Bile duct (tissue), 1 donor: ENCODE results near the genes FBXO45 and MELTF.

DNA sequence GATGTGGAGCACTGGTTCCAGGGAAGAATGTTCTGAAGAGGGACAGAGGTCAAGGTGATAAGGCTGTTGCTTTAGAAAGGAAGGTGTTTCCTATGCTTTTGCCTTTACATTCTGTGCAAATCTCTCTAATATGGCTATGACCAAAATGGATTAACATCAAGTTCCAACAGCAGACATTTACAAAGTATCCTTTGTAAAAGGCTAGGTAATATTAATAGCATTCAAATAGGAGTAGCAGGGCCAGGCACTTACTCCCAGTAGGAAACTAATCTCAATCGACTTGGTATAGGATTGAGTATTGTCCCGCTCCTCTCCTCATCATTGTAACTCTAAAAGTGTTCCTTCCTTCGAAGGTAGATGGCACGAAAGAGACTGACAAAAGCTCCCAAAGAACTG lies 21.2 kb downstream of the SLC51A start:
- PRO-cap: no peak

- PRO-cap: no peak
Observed at GRCh38 chr3:196407045-196407607, 25.1 kb downstream of the UBXN7 start.

GRCh38 chr3:196568446-196569698 lies at the start of gene FBXO45:
Gene FBXO45 (plus strand): TSS chr3:196568660.
- PRO-cap: bidirectional peak, plus-strand start at chr3:196568673, minus-strand start at chr3:196568548; unidirectional peak, plus-strand start at chr3:196568929

DNA sequence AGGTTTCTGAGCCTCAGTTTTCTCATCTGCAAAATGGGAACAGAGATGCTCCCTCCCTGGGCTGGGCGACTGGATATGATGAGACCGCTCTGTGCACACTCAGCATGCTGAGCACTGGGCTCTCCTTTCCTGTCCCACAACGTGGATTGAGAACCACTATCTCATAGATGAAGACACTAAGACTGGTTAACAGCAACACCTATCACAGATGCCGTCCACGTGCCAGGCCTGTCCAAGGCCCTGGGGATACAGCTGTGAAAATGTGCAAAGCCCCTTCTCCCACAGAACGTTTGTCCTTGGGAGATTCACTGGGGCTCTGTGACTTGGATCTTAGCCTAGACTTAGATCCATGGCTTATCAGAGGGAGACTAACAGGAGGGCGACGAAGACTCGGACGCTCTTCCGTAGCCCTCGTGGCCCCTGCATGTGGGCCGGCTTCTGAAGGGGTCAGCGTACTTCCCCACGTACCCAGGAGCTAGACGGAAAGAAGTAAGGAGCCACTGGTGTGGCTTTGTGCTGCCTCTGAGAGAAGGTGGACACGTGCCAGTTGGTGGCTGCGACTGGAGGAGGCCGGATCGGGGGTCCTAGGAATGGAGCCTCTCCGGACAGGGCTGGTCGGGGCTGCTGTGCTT lies 826 bp downstream of the NRROS start:
- PRO-cap: unidirectional peak, plus-strand start at position 471 of the sequence

- PRO-cap: no peak
Observed at GRCh38 chr3:196645898-196646957, 6.7 kb downstream of the NRROS start.

GRCh38 chr3:196711547-196711741 lies 606 bp downstream of the CEP19 start:
- PRO-cap: no peak

- PRO-cap: no peak
Observed at GRCh38 chr3:196711742-196712167, 295 bp downstream of the CEP19 start.

GRCh38 chr3:196906541-196907250 lies 35.6 kb downstream of the NCBP2 start:
- PRO-cap: no peak

DNA sequence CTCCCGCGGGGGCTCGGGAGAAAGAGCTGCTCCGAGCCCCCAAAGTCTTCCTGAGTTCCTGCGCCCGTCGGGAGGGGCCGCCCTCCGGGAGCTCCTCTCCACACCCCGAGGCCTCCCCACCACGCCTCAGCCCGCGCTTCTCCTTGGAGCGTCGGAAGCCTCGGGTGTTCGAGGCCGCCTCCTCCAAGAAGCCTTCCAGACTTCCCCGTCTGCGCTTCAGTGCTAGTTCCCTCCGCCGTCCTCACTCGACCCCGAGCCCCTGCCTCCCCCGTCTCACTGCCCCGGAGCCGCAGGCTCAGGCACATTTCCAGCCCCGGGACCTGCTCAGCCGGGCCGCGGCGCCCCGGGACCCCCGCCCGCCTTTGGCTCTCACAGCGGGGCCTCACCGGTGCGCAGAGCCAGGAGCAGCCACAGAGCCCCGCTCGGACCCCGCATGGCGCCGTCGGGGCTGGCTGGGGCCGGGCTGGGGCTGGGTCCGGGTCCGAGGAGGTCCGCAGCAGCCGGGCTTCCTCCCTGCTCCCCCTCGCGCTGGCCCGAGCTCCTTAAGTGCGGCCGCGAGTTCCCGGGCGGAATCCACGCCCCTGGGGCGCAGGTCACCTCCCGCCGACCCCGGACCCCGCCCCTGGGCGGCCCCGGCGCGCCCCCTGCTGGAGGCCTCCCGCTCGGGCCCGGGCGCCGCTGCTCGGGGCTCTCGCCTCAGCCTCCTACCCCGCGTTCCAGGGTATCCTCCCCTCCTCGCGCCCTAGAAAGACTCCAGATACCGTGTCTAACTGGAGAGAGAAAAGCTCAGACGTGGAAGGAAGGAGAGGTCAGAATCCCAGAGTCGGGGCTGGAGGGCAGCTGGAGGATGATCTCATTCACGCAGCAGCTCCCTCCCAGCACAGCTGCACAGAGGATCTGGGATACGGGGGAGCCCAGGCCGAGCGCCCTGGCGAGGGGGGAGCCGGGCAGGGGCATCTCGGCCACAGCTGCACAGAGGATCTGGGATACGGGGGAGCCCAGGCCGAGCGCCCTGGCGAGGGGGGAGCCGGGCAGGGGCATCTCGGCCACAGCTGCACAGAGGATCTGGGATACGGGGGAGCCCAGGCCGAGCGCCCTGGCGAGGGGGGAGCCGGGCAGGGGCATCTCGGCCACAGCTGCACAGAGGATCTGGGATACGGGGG lies at the start of gene MELTF:
TSS of gene MELTF (minus strand) at position 550 of the 1,163 bp plus-strand sequence.
- PRO-cap: unidirectional peak, minus-strand start at position 544 of the sequence

DNA sequence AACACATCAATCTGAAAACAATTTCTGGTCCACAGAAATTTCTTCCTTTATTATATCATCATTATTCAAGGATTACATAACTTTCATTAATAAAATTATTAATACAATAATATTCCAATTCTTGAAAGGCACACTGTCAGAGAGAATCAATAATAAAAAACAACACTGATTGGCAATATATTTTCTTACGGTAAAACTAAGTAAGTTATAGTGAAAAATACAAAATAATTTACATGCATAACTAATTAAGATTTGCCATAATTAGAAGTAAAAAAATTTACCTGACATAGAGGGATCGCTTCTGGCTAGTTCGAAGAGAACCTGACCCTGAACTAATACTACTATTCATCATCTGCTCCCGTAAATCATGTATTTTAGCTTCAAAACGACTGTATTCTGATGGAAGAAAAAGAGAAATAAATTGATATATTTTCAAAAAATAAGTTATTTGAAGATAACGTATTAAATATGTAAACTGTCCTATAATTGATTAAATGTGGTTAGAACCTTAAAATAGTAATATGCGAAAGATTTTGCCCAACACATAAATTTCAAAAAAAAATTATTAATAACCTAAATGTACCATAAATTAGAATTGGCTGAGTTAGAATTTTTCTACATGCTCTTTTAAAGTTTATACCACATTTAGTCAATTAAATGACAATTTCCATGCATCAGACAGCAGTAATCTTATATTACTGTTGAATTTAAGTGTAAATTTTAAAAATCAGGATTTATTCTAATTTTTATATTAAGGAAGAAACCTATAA lies 61.2 kb upstream of the MELTF start:
- PRO-cap: no peak

- PRO-cap: unidirectional peak, plus-strand start at chr3:197216446
Observed at GRCh38 chr3:197216191-197216611, 82.2 kb downstream of the DLG1 start.

DNA sequence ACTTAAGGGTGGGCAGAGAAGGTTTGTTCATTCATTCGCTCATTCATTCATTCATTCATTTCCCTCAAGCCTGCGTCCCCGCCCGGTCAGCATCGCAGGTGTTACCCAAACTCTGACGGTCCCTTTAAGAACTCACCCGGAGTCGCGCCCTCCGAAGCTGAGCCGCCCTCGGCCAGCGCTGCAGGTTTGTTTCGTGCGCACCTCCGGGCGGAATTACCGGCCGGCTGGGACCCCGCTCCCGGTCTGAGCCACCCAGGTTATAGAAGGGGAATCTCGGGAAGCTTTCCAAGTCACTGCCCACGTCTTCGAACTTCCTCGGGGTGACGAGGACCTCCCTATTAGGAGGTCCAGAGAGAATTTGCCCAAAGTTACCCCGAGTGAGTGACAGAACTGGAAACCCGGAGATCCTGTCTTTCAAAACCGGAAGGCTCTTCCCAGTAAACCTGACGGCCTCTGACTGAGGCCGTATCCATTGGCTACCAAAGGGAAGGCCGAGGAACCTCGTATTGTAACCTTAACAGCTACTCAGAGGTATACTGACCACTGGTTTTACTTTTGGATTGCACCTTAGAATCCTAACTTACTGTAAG lies 592 bp upstream of the DLG1 start:
- PRO-cap: bidirectional peak, plus-strand start at position 154 of the sequence, minus-strand start outside the sequence; unidirectional peak, plus-strand start at position 194 of the sequence

GRCh38 chr3:197311065-197311264 lies 12.6 kb upstream of the DLG1 start:
- PRO-cap: no peak

DNA sequence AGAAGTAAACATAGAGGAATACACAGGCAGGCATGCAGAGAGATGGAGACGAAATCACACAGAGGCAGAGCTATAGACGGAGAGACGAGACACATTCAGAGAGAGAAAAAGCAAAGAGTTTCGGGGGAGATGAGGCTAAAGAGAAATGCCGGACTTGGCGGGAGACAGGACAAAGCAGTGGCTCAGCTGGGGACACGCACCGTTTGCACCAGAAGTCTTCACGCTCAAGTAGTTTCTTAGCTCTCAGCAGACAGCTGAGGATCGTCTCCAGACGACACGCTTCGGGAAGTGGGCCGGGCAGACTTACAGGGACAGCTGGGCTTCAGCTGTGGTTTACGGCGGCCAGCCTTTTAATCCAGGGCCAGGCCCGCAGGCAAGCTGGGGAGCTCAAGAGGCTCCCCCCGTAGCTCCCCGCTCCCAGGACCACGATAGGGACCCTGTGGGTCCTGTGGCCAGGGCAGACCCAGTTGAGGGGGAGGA lies 56.2 kb upstream of the DLG1 start:
- PRO-cap: bidirectional peak, plus-strand start at position 353 of the sequence, minus-strand start at position 207 of the sequence

- PRO-cap: unidirectional peak, plus-strand start at chr3:197428370
Observed at GRCh38 chr3:197427991-197428785, 127.6 kb downstream of the BDH1 start.

- PRO-cap: unidirectional peak, minus-strand start at chr3:197516640; unidirectional peak, plus-strand start at chr3:197517079
Observed at GRCh38 chr3:197516451-197517557, 39.0 kb downstream of the BDH1 start.

DNA sequence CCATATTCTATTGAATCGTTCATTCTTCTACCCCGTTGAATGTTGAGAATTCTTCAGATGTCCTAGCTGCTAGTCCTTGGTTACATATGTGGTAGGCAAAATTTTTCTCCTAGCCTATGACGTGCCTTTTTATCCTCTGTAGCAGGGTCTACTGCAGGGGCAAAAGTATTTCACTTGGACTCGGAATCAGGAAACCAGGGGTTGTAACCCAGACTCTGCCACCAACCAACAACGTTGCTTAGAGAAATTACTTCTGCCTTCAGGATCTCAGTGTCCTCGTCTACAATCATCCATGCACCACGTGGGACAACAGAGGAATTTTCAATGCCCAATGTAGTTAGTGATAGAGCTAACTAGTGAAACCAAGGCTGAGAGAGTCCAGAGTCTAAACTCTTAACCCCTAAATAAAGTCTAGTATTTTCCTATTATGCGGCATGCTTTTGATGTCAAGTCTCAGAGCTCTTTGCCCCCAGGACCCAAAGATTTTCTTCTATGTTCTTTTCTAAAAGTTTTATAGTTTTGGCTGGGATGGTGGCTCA lies 20.5 kb downstream of the BDH1 start:
- PRO-cap: no peak

GRCh38 chr3:197547025-197547863 lies 8.5 kb downstream of the BDH1 start:
- PRO-cap: unidirectional peak, minus-strand start at chr3:197547349

DNA sequence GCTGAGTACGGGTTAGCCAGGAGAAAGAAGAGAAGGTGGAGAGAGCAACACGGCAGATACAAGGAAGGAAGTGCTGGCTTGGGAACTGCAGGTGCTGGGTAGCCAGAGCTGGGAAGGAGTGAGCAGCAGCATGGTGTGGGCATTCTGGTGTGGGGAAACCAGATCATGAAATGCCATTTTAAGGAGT lies 639 bp upstream of the RUBCN start:
- PRO-cap: no peak

- PRO-cap: bidirectional peak, plus-strand start at chr3:197750750, minus-strand start at chr3:197750662; unidirectional peak, minus-strand start at chr3:197750850
Observed at GRCh38 chr3:197750550-197751209, 997 bp downstream of the FYTTD1 start.